Measurements from ENCODE around the genes TRUB1, C10orf82, SHTN1 and EIF3A.

DNA sequence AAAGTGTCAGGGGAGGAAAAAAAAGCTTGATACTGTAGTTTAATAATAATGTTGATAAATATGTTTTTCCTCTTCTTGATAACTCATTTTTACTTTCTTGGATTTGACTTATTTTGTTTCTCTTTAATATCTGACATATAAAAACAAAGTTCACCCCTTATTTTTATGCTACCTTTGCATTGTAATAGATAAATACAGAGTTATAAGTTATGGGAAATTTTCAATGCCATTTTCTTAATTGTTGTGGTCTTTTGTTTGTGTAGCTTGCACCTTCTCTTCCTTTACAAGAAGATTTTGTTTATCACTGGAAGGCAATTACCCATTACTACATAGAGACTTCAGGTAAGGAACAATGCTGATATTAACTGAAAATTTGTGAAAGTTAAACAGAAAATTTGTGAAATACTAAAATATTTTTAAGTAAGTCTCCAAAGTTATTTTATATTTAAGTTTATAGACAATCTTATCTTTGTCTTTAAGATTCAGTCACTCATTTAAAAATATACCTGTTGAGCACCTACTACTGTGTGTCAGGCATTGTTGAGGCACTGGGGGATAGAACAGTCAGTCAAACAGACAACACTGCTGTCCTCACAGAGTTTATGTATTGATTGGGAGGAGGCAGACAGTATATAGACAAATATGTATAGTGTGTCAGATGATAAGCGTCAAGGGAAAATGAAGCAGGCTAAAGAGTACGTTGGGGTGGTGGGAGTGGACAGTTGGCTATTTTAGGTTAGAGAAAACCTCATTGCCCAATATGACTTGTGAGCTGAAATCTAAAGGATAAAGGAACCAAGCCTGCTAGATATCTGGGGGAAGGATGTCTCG is 9.2 kb downstream of the FHIP2A start:
- PRO-cap = no peak

DNA sequence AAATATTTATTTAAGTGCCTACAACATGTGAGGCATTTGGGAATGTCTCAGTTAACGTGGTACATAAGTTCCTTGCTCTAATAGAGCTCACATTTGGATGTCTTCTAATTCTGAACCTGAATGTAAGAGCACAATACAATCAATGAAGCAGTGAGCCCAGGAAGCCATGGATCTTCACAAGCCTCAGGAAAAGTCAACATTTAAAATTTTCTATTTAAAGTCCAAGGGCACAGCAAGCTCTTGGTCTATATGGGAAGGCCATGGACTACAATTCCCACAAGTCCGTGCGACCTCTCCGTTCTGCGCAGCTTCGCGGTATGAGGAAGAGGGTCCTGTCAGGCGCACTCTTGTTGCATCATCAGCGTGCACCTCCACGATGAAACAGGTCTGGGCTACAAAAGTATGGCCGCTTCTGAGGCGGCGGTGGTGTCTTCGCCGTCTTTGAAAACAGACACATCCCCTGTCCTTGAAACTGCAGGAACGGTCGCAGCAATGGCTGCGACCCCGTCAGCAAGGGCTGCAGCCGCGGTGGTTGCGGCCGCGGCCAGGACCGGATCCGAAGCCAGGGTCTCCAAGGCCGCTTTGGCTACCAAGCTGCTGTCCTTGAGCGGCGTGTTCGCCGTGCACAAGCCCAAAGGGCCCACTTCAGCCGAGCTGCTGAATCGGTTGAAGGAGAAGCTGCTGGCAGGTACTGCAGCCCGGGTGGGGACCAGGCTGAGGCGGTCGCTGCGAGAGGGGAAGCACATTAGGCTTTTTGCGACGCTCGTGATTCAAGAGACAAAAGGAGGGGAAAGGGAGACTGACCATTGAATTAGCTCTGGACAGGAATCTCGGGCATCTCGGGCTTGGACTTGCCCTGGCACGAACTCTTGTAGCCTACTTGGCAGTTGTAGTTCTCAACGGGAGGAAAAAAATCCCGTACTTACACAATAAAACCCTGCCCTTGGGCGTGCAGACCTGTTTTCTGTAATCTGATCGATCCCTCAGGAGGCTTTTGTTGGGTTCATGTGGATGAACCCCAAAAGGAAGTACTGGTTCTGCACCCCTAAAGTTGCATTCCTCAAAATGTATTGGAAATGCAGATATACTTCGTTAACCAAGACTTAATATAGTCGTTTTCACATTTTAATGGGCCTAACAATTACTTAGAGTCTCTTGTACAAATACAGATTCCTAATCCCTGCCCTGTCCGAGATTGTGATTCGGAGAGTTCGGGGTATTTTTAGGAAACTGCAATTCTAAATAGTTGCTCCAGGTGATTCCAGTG is at the start of gene TRUB1:
Gene TRUB1 (plus strand): TSS at position 344 of the 1,267 bp plus-strand sequence.
- PRO-cap = unidirectional peak, plus-strand start at position 376 of the sequence

GRCh38 chr10:116020789-116020988 is 252.3 kb downstream of the GFRA1 start:
- PRO-cap = no peak

DNA sequence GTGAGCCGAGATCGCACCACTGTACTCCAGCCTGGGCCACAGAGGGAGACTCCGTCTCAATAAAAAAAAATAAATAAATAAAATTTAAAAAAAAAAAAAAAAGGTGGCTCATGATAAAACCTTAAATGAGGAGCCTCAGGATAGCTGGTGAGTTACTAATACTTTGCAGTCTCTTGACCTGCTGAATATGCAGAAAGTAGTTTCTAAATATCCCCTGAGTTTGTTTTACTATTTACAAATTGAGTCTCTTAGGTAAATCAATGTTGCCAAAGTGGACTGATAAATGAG is 79.1 kb downstream of the GFRA1 start:
- PRO-cap = no peak

- PRO-cap = no peak
These were observed 1.0 kb downstream of the GFRA1 start for GRCh38 chr10:116271837-116272488.

GRCh38 chr10:116620643-116621196 is 30.0 kb downstream of the PNLIPRP1 start:
- PRO-cap = no peak

DNA sequence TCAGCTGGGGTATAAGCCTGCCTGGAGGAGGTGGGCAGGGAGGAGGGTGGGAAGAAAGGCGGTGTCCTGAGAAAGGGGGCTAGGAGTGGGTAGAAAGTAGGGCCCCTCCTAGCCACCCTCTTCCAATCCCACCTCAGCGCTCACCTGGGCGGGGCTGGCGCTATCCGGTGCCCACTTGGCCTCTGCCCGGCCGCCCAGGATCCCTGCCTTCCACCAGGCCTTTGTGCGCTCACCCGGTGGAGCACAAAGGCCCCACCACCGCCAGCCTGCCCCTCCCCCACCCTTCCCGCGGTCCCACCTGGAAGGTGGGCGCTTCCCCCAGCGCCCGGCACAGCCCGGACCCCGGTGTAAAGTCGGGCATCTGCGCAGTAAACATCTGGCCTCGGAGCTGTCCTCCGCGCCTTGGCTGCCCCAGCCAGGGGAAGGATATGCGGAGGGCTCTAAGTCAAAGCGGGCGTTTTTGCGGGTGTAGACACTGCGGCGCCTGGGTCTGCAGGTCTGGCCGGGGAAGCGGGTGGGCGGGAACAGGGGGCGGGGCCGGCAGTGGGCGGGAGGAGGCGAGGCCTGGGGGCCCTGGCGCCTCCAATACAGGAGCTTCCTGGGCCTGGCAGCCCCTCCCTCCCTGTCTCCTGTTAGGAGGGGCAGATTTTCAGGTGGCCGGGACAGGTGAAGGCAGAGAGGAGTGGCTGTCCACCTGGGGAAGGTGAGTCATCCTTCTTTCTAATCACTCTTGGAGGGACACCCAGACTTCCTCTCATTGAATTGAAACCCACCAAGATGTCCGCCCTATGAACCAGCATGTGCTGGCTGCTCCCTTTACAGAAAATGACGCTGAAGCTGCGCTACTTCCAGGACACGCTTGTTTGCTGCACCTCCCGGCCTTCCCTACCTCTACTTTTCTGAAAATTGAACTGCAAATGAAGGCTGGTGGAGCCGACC is at the start of gene C10orf82:
Gene C10orf82 (minus strand): TSS at position 184 of the 939 bp plus-strand sequence.
- PRO-cap = no peak

DNA sequence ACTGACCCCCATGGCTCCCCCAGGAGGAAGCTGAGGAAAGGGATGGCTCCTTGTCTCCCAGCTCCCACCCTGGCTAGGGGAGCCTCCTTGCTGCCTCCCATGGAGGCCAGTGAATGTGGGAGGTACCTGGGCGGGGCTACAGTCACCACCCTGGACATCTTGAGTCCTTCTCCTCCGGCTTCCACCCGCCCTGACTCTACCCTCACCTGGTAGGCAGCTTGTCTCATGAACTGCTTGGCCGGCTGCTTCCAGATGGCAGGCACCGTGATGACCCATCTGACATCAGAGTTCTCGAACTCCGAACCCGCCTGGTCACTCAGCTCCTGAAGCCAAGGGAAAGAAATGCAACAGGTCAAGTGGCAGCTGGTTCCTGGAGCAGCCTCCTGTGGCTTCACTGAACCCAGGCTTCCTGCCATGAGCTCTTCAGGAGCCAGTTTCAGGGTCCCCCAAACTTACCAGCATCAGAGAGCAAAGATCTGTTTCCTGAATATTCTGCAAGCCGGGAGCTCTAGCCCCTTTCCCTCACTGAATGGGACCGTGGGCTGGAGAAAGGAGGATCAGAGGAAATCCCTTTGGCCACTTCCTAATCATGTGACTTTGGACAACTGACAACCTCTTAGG is 22.5 kb upstream of the C10orf82 start:
- PRO-cap = no peak

GRCh38 chr10:116829991-116830548 is 19.2 kb upstream of the ENO4 start:
- PRO-cap = no peak

GRCh38 chr10:117004969-117005513 is at the start of gene SHTN1:
Gene SHTN1, minus strand, starts transcription at chr10:117005187.
- PRO-cap = bidirectional peak, plus-strand start at chr10:117005383, minus-strand start at chr10:117005193

GRCh38 chr10:117137491-117138216 is 416 bp downstream of the VAX1 start:
- PRO-cap = no peak

DNA sequence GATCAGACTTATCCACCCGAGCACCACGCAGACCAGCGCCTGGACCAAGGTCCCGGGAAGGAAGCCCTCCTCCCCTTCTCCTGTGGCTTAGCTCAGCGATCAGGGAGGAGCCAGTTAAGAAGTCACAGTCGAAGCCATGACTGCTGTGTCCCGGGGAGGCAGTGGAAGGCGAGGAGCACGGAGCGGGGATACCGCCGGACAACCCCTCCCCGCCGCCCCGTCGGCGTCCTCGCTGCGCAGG is 29.6 kb upstream of the VAX1 start:
- PRO-cap = no peak

GRCh38 chr10:117309317-117309909 is 65.8 kb downstream of the PDZD8 start:
- PRO-cap = no peak

DNA sequence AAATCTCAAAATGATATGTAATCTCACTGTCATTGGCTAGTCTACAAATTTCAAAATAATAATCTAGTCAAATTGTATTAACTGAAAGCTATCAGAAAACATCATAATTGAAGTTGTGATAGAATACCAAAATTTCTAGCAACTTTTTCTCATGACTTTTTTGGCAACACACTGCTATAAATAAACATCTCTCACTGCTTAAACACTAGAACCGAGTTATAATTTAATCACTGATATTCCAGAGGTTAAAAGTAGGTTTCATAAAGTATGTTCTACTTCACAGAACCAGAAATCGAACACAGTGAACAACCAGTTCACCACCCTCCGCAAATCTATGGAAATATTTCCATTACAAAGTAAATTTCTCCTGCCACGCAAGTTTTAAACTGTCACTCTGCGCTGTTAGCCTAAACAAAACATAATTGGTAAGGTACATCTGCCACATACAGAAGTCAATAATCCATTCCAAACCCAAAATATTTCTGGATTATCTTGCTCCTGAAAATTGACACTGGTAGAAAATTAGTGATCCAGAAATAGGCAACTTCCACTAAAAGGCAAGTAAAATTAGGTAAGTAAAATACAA is 2.7 kb downstream of the PDZD8 start:
- PRO-cap = no peak

DNA sequence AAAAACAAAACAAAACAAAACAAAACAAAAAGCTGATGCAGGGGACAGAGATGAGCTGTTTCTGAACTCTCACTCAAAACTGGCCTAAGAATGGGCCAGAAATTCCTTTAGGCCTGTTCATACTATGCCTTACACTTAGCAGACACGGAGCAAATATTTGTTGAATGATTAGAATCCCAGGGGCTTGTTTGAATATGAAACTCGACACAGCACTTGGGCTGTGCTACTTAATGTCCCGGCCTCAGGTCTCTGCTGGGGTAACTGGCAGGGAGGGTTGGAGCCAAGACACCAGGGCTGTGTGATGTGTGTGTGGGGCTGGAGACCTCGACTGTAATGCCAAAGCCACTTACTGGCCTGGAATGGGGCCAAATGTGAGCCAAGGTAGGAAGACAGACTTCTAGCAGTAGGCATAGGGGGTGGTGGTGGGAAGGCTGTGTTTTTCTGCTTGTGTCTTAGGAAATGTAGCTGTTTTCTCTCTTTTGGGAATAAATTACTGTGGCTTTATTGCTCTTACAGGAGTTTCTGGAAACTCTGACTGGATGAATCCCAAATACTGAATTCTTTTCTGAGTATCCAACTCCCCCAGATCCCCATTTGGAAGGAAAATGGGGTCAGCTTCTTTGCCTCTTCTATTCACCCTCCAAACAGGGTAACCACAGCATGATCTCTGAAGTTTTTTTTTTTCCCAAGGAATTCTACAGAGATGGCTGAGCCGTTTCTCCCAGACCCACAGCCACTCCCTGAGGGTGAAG is 66.7 kb downstream of the EMX2 start:
- PRO-cap = no peak

- PRO-cap = bidirectional peak, plus-strand start at chr10:119080923, minus-strand start at chr10:119080786
These were observed at the start of gene EIF3A for GRCh38 chr10:119080583-119081015. Gene EIF3A, minus strand, starts transcription at chr10:119080817.

DNA sequence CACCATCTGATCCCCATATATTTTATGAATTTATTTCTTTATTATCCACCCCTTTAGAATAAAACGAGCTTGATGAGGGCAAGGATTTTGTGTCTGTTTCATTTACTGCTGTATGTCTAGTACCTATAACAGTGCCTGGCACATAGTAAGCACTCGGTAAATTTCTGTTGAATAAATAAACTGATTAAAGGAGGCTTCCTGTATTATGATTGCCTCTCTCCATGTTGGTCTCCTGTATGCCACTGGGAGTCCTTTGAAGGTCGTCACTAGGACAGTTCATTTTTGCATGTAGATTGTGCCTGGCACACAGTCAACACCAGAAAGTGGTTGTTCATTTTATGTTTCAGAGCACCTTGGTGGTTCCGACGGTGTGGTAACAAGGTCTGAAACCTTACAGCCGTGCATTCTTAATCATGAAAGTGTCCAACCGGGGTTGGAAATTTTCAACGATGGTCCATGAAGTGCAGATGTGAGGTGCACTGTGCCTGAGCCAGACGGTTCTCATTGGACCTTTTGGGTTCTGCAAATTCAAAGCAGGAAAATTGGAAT is 9.7 kb upstream of the EIF3A start:
- PRO-cap = no peak

GRCh38 chr10:119177649-119178324 is 825 bp downstream of the PRDX3 start:
- PRO-cap = no peak

DNA sequence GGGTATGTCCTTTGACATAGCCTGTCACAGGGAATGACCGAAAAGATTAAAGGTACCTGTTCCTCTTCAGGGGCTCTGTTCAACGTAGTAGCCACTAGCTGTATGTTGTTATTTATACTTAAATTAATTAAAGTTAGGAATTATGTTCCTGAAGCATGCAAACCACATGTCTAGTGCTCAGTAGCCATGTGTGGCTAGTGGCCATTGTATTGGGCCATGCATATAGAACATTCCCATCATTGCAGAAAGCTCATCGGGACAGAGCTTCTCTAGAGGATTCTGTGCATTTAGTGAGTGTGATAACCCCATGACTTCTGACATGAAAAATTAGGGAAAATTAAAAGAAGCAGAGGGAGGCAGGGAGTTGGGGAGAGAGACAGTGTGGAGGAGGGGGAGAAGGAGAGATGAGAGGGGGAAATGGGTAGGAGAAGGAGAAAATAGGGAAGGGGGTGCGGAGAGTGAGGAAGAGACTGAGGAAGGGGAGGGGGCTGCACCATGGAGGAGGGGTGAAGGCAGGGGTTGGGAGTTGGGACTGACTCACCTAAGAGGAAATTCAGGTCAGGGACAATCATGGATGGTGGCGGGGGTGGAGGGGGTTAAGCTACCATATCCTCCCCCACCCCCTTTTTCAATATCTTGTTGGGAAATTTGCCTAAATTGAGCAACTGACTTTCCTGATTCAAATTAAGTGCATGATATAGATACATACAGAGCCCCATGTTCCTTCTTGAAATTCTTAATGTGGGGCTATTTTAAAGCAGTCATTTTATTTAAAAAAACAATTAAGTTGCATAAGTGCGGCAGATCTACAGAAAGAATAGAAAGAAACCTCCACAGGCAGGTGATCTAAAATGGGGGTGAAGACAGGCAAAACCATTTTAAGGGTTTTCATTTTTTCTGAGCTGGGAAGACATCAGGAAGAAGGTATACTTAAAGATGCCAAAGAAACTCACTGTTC is 8.0 kb downstream of the GRK5 start:
- PRO-cap = no peak

DNA sequence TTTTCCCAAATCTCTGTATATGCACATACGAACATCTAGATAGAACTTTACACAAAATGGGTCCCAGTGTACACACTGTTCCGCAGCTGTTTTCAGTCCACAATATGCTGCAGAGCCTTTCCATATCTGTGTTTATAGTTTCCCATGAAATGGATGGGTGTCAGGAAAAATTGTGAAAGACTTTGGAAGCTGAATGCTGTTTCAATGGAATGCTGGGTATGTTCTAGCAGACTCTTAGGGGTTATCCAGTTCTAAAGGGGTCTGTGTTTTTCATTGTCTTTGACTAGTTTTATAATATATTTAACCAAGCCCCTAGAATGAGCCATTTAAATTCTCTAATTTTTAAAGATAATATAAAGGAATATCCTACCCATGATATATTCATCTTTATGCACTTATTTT is 13.9 kb downstream of the GRK5 start:
- PRO-cap = no peak

Measured in Metastatic Pancreatic Carcinoma in the Ovary (tissue), 1 donor.